SUDHL5 (cell line): ENCODE measurements around a stretch of chr7.

GRCh38 chr7:40882290-40882753 lies 747.5 kb downstream of the SUGCT start:
- PRO-cap, result no peak

DNA sequence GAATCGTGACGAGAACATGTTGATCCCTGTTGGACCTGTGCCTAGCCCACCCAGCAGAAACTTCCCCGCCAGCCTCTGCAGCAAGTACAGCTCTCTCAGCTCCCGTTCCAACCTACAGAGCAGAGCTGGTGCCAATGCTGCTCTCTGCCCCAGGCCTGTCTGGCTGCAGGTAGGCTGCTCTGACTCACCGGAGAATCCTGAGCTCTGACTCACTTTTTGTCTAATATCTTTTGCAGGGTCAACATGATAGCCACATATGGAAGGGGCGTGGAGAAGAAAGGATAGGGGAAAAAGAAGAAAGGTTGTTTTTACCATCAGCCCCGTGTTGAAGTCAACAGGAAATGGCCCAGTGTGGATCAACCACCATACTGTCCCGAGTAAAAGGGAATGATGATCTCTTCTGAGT lies 595.3 kb downstream of the INHBA start:
- PRO-cap, result no peak

DNA sequence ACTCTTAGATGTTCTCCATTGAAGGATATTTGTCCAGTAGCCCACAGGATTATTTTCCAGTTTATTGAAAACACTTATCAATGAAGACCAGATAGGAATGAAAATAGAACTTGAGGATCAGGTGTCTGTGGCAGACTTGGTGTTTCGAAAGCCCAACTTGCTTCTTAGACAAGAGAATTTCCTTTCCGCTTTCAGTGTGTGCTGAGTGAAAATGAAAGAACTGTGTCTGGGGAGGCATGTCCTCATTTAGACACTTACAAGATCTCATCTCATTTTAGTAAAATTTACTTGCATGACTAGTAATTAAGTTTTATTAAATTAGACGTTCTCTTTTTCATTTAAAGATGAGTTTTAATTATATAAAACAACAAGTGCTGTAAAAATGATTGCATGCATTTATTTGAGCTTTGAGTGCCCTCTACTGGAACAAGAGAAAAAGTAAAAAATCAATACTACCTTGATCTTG lies 29.1 kb upstream of the INHBA start:
- PRO-cap, result no peak

GRCh38 chr7:41942407-41942803 lies 239.5 kb upstream of the INHBA start:
- PRO-cap, result no peak

- PRO-cap, result no peak
Observed at GRCh38 chr7:42219329-42219836, 17.6 kb downstream of the GLI3 start.

- PRO-cap, result no peak
Observed at GRCh38 chr7:42240269-42240816, 3.3 kb upstream of the GLI3 start.

DNA sequence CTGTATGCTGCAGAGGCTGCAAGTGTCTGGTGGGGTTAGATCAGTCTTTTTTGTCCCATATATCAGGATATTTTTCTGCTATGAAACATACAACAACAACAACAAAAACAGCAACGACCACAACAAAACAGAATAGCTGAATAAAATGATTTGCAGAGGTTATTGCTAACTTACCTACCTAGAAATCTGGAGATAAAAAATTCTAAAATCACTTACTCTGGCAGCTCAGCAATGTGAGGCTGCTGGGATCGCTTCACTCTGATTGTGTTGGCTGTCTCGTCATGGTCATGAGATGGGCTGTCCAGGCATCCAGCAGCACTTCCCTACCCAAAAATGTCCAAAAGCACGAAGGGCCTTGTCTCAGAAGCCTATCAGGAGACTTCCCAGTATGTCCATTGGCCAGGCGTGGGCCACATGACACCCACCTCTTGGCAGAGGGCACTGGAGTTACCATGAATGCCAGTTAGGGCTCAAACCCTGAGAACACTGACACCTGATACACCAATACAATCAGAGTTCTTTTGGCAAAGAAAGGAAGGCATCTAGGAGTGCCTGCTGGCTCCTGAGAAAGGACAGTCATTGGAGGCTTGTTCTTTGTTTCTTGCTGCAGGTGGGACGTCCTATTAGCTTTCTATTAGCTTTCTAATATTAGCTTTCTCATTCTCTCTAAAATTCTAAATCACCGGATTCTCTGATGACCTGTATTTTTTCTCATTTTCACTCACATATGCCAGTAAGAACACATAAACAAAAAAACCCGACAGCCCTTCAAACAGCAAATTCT lies 27.0 kb upstream of the GLI3 start:
- PRO-cap, result no peak

DNA sequence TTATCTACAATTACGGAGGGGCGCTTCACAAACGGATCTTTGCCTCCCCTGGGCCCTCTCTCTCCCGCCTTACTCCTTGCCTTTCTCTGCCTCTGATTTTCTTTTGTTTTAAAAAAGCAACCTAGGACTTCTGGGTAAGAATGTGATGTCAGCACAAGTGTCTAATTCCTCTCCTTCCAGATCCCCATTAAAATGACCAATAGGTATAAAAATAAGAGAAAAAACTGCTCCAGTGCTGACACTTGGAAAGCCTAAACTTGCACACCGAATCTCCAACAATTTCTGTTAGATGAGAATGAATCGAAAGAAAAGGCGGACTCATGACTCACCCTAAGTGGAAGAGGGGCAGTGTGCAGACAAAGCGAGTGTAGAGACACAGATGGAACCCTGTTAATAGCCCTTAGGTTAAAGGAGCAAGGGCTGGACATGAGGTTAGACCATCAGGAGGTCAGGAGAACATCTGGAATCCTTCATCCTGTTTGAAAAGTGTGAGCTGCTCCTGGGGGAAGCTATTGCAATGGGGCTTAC lies 103.3 kb upstream of the GLI3 start:
- PRO-cap, result no peak

GRCh38 chr7:43113686-43114278 lies 1.3 kb downstream of the HECW1 start:
- PRO-cap, result no peak

DNA sequence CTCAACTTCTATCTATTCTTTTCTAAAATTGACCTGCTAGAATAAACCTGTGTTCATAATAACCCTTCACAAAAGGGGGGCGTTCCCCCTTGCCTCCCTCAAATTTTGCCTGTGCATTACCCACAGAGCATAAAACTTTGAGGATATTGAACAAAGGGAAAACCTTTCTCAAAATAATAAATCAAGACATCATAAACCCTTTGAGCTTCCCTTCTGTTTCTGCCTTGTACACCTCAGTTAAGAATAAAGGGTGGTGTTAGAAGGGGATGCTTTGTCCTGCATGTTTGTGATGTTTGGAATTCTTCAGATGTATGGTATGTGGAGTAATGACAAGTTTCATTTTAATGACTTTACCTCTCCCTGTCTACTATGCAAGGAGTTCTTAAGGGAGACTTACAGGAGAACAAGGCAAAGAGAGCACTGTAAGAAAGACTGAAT lies 99.2 kb downstream of the HECW1 start:
- PRO-cap, result no peak

DNA sequence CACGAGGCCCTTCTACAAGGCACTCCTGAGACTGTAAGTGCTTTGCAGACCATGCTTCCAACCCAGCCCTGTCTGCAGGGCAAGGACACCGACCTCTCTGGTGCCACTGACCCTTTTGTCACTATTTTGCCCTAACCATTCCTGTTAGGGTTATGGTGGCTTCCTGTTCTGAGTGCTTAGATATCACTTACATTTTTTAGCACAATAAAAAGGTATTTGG lies 41.8 kb upstream of the STK17A start:
- PRO-cap, result no peak

DNA sequence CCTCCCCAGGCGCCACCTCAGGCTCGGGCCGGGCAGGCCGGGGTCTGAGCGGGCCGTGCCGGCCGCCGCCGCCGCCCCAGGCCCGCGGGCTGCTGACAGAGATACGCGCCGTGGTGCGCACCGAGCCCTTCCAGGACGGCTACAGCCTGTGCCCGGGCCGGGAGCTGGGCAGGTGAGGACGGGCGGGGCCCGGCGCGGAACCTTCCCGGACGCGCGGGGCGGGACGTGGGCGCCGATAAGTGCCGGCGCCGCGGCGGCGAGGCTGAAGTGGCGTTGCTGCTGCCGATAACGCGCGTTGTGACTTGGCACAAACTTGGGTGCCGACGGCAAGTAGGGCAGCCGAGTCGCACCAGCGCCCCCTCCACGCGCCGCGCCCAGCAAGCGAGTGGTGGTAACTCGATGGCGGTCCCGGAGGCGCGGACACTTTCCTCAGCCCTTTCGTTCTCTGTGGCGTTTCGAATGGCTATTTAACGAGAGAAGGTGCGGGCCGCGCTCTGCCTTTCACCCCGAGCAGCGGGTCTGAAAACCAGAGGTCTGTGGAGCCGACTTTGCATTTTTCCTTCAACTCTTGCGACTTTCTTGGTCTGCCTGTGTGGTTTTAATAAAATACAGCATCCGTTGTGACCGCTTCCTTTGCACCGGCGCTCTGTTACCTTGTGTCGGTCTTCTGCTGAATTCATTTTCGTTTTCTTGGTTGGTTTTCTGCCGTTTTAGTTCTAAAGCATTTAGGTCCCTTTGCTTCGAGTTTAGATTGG lies 547 bp downstream of the STK17A start:
- PRO-cap, result bidirectional peak, plus-strand start at position 306 of the sequence, minus-strand start at position 304 of the sequence; bidirectional peak, plus-strand start outside the sequence, minus-strand start at position 651 of the sequence

DNA sequence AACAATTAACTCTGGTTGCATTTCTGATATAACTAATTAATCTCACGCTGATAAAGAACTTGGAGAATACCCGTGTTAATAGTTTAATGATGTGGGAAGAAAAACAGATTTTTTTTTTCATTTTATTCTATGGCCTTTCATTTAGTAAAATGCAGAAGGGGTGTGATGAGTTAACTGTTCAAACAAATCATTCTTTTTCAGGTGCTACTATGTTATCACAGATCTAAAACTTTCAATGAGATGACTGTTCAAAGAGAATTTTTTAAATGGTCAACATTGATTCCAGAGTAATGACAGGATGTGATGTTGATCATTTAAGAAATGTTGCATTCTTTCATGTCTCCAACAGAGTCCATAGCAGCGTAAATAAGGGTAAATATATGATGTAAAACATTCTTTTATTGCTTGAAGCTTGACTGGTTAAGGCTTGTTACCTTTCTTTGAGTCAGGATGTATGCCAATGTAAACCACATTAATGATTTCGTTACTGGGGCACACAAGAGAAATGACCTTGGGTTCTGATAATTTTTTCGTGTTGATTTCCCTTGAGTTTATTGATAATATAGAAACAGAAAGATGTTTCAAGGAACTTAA lies 3.3 kb downstream of the STK17A start:
- PRO-cap, result bidirectional peak, plus-strand start at position 472 of the sequence, minus-strand start at position 374 of the sequence

GRCh38 chr7:43669252-43669783 lies 60.0 kb downstream of the COA1 start:
- PRO-cap, result no peak

GRCh38 chr7:43692499-43693085 lies 36.7 kb downstream of the COA1 start:
- PRO-cap, result no peak

GRCh38 chr7:43693899-43694792 lies 35.2 kb downstream of the COA1 start:
- PRO-cap, result no peak

DNA sequence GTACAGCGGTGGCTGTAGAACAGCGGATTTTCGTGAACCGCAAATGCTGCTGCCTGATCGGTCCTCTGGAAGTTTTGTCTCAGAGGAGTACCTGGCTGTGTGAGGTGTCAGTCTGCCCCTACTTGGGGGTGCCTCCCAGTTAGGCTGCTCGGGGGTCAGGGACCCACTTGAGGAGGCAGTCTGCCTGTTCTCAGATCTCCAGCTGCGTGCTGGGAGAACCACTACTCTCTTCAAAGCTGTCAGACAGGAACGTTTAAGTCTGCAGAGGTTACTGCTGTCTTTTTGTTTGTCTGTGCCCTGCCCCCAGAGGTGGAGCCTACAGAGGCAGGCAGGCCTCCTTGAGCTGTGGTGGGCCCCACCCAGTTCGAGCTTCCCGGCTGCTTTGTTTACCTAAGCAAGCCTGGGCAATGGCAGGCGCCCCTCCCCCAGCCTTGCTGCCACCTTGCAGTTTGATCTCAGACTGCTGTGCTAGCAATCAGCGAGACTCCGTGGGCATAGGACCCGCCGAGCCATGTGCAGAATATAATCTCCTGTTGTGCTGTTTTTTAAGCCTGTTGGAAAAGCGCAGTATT lies 20.1 kb downstream of the BLVRA start:
- PRO-cap, result no peak

DNA sequence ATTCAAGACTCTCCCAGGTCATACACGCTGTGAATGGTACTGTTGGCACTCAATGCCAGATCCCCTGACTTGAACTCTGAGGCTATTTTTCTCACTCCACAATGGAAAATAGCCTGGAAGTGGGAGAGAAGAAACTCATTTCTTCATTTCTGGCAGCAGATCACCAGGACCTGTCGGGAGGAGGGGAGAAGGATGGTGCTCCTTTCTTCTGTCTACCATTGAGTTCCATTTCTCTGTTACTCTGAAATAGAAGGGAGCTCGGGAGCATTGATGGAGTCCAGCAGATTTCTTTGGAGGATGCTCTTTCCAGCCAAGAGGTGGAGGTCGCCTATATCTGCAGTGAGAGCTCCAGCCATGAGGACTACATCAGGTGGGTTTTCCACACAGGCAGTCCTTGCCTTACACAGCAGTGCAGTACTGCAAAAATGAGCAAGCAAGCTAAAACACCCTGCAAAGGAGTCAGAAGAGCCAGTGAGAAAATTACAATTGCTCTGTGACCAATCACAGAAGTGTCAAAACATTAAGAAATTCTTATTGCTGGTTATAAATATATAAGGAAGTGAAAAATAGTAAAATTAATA lies 32.6 kb downstream of the BLVRA start:
- PRO-cap, result no peak

DNA sequence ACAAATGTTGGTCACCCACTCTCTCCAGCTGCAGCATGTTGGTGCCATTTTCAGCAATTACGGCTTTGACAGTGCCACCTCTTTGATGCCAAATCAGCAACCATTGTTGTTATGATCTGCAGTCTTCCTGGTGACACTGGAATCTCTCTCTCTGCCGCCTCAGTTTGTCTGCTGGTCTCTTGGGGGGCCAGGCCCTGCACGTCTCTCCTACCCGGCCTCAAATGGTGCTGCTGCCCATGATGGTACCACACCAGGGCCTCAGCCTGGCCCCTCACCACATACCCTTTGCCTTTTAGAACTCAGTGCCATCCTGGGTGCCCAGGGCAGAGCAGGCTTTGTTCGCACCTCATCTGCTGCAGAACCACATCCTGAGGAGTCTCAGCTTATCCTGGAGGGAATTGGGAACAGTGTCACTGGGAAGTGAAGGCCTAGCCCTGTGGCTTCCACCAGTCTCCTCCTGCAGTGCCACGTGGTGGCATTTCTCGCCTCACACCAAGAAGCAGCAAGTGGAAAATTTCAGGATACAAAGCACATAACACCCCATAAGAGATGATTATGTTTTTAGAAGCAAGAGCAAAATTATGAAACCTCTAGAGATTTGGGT lies 26.7 kb downstream of the UBE2D4 start:
- PRO-cap, result no peak

DNA sequence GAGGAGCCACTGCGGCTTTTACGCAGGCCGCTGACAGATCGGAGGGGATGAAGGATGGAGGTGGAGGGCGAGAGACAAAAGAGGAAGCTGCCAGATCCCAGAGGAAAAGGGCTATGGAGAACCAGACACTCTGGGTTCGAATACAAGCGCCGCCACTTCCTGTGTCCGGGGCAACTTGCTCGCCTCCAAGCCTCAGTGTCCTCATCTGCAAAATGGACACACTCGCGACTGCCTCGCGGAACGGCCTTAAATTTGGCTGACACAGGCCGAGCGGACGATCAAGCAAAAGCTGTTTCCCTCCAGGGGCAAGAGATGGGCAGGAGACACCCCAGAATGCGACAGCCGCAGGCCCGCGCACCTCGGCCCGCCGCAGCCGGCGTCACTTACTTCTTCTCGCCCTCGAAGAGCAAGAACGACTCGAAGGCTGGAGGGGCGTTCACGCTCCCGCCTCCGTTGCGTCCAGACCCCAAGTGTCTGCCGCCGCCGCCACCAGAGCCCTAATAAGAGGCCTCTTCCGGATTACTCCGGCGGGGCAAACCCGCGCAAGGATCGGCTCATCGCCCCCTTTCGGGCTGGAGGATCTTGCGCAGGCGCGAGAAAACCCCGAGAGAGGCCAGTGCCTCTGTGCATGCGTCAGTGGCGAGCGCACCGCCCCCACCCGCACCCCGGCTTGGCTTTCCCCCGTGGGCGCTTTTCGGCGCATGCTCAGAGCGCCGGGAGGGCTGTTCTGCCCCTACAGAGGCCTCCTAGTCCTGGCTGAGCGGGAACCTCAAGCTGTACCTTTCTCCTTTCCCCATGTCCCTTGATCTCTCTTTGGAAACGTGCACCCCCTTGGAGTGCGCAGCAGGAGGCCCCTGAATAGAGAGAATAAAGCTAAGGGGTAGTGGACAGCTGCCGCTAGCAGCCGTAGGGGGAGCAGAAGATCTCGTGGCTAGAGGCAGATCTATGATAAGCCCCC lies 21.3 kb downstream of the SPDYE1 start:
- PRO-cap, result unidirectional peak, minus-strand start at position 472 of the sequence; unidirectional peak, minus-strand start at position 502 of the sequence